Fibroblast of villous mesenchyme (primary cell): ENCODE data around the genes MAPK1IP1L, DLGAP5 and KTN1.

DNA sequence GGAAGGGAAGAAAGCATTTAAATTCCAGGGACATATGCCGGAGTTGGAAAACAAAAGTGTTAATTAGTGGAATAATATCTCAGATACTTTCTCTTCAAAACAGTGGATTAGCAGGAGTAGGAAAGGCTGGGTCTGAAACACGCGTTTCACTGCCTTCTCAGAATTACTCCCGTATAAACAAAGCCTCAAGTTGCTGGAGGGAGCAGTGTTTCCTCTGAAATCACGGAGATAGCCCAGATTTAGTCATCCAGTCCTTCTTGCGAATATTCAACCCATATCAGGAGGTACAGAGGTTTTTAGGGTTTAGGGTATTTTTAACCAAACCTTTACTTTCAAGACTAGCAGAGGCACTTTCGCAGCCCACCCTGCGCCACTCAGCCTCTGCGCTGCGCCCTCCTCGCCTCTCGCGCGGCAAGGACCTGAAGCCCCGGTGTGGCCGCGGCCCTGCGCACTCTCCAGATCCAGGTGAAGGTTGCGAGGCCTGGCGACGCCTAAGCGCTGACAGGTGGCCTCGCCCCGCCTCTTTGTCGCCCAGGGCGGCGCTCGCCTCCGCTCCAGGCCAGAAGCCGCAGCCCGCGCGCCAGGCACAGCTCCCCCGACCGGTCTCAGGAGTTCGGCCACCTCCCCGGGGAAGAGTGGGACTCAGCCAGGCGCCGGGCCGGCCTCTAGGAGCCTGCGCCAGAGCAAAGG is 2.0 kb upstream of the SAMD4A start:
- CAGE, long polyA plus RNA, result no peak

DNA sequence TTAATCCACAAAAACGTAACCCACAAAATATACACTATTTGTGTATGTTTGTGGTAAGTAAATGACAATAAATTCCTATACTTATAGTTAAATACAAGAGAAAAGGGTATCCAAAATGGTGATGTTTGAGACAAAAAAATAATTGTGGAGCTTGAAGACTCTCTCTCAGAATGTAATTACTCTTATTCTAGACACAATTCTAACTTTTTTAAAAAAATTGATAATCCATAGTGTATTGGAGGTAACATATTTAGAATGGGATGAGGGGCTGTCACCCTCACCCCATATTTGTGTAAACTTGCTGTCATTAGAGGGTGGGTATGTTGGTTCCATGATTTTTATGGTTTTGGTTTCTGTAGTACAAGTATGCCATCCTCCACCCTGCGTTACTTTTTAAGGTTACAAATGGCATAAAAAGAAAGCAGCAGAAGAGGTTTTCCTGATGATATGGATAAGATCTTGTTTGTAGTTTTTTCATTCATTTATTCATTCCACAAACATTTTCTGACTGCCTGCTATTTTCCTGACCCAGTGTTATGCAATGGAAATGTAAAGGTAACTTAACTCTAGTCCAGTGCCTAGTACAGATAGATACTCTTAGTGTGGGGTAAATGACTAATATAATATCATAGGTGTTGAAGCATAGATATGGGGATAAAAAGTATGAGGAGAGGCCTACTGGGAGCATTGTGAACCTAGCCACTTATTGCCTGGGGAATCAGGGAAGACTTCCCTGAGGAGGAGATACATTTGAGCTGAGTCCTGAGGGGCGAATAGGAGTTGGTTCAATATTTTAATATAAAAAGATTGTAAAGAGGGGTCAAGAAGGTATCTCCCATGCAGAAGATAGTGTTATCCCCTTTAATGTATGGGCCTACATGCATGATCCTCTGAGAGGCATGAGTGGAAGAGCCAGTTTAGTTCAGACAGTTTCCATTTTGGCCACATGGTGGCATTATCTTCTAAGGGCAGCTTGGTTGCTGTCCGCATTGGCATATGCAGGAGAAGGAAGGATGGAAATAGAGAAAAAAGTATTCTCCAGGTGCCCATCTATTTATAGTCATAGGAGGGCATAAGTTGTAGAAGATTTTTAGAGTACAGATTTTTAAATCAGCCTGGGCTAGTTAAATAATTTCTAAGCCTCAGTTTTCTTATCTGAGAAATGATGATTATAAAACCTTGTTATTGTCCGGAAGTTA is 5.0 kb downstream of the SAMD4A start:
- CAGE, long polyA plus RNA, result no peak

DNA sequence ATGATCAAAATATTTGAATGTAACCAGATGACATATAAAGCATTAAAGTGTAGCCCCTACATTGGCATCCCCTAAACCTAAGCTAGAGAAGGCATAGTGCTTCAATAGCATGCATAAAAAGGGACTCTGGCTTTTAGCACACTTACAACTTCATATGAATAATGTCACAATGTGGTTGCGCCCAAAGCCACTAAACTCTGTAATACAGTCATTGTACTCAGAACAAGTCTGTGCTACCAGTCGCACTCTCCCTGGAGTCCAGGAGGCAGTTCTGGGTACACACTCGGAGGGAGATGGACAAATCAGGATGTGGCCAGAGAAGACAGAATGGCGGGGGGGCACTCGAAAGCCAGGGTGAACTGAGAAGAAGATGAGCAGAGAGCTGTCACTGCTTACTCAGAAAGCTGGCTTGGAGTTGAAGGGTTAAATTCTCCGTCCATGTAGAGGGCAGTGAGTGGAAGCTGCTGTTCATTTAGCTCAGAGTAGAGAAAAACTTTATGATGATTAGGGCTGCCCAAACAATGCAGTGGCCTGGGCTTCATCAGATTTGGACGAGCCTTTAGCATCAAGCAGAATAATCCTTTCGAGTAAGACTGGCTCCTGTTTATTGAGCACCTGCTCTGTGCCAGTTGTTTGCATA is 10.6 kb downstream of the SAMD4A start:
- CAGE, long polyA plus RNA, result no peak

DNA sequence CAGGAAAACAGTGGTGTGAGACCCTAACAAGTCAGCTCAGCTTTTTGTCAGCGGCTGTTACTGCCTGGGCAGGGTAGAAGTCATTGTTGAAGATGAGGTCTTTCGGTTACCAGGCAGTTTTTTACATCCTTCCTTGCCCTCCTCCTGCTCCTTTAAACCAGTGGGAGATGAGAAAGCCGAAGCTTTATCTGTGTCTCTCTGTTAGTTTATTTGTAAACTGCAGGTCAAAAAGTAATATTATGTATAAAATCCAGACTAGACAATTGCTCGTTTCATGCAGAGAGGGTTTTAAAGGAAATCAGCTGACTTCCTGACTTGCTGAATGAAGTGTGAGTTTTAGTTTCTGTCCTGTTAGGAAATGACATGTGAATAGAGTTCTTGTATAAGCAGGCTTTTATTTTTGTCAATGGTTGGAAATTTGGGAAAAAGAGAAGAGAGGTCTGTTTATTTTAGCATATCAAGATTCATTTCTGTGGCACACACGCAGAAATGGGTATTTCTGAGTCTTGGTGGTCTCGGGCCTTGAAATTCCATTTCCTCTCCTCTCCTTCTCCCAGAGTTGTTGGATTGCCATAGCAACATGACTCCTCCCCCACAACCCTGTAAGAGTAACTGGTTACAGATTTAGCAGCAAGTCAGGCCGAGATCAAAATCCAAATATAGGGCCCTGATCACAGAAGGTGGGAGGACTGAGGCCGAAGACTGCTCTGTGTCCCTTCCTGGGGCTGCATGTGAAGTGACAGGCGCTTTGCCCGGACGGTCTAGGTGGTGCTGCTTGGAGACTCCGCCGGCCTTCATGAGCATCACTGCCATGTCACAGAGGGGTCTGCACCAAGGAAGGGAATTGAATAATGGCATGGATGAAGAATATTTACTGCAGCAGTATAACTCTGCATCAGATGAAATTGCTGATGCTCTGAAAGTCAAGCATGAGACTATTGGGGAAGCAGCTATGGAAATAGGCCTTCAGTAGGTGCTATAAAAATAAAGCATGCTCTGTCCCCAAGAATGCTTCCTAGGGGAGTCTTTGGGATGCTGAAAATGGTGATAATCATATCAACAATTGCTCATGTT is 61.0 kb downstream of the SAMD4A start:
- CAGE, long polyA plus RNA, result no peak

DNA sequence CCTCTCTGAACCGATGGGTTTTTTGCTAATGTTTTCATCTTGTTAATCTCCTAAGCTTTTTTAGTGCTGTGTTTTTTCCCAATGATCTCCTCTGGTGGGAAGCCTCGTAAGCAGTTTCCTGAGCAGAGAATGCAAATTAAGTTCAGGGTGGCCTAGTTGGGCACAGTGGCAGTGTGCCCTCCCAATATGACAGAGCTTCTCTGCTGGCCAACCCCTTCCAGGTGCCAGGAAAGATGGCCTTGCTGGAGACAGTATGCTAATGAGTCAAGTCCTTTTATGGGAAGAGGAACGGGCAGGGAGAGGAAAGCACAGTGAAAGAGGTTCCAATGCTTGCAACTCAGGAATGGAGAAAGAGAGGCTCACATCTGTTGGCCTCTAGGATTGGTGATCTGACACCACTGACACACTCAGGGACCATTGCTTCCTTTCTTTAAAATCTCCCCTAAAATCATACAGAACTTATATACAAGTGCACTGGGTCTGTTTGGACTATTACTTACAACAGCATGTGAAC is 115.7 kb downstream of the GCH1 start:
- CAGE, long polyA plus RNA, result no peak

GRCh38 chr14:54842836-54843184 is 59.8 kb downstream of the GCH1 start:
- CAGE, long polyA plus RNA, result no peak

DNA sequence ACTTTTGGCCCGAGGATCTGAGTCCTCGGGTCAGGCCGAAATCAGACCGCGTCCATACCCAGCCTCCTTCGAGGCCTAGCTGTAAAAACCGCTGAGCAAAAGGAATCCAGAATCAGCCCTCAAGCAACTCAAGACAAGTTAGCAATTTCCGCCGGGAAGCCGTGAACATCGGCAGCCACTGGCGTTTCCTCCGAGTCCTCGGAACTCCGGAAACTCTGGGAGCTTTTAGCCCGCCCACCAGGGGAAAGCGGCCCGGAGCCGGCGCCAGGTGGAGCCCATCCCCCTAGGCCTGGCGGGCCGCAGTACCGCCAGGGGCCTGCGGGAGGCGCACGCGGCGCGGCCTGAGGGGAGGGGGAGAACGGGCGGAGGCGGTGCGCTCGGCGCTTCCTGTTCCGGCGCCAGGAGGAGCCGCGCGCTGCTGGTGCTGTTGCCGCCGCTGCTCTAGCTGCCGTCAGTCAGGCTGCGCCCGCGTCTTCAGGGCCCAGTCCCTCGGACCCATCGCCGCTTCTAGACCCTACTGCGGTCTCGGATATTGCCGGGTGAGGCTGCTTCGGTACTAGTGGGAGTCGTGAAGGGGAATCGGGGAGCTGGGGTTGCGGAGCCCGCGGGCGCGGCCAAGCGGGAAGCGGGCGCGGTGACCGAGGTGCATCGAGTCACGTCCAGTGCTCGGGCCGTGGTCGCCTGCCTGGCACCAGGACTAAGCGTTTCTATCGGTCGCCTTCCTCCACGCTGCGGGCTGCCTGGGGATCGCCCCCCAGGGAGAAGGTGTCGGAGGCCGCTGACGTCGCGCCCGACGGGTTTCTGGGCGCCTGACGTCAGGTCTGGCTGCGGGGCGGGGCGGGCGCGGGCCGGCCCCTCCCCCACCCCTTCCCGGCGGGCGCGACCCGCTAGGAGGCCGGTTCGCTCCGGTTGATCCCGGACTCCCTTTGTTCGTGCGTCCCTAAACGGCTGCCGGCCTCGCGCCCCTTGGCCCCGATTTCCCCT is at the start of gene MAPK1IP1L:
Gene MAPK1IP1L (plus strand): TSS at position 383 of the 984 bp plus-strand sequence.
- CAGE, long polyA plus RNA, result no peak

- CAGE, long polyA plus RNA, result no peak
Observed at GRCh38 chr14:55074465-55075366, 23.3 kb downstream of the MAPK1IP1L start.

DNA sequence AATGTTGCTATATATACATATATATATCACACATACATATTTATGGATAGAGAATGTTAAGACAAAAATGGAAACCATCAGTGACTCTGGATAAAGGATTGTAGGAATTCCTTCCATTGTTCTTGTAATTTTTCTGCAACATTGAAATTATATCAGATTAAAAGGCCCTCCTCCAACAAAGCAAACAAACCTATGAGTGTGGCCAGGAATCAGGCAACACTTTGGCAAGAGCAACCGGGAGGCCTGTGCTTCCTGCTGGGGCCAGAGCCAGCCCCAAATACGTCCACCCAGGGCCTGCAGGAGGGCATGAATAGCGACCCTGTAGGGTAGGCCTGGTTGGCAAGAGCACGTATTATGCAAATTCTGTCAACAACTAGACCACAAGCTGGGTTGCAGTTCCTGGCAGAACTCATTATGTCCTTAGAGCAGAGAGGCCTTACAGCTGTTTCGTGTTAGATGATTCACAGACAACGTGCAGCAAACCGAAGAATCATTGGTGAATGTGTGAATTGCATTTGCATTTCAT is 27.0 kb upstream of the LGALS3 start:
- CAGE, long polyA plus RNA, result no peak

- CAGE, long polyA plus RNA, result no peak
Observed at GRCh38 chr14:55121040-55121539, 8.0 kb upstream of the LGALS3 start.

- CAGE, long polyA plus RNA, result no peak
Observed at GRCh38 chr14:55131294-55131828, 2.3 kb downstream of the LGALS3 start.

DNA sequence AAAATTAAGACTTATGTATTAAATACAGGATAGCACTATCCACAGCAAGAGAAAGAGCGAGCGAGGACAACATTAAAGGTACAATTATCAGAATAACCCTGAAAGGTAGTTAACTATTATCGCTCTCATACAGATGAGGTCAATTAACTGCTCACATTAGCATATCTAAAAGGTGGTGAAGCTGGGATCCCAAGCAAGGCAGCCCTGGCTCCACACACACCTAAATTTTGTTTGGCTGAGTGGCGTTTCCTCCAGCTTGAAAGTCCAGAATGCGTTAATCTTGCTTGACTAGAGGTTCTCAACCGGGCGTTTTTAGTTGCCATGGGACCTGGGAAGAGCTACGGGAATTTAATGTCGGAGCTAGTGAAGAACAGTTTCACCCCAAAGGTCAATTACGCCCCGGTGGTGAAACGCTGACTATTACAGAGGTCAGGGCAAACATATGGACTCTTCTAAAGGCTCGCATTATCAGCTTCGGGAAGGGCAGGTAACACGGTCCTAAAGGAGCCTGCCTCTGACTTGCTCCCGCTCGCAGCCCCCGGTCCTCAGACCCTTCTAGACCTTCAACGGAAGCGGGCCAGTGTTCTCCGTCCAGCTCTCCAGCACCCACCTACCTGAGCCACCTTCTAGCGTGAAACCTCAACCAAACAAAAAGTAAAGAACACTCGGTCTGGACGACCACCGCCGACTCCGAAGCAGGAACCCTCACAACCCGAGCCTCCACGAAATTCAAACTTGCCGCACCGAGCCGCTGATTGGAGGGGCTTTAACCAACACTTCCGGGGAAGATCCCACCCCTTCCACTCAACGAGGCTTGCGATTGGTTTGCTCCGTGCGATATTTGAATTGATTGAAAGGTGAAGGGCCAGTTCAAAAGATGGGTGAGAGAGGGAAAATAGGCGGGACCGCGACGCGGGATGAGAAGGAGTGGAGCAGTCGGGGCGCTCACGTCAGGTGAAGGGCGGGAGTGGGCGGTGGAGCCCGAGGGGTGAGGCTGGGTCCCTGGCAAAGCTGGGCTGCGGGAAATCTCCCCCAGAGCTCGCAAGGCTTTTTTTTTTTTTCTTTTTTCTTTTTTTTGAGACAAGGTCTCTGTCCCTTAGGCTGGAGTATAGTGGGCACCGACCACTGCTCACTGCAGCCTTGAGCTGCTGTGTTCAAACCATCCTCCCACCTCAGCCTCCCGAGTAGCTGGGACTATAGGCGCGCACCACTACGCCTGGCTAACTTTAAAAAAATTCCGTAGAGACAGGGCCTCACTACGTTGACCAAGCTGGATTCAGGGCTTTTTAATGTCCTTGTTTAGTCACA is at the start of gene DLGAP5:
Gene DLGAP5 (minus strand): TSS at position 737 of the 1,308 bp plus-strand sequence.
- CAGE, long polyA plus RNA, result no peak

GRCh38 chr14:55297768-55298903 is 26.9 kb downstream of the FBXO34 start:
- CAGE, long polyA plus RNA, result no peak

- CAGE, long polyA plus RNA, result no peak
Observed at GRCh38 chr14:55365681-55366151, 45.9 kb downstream of the ATG14 start.

DNA sequence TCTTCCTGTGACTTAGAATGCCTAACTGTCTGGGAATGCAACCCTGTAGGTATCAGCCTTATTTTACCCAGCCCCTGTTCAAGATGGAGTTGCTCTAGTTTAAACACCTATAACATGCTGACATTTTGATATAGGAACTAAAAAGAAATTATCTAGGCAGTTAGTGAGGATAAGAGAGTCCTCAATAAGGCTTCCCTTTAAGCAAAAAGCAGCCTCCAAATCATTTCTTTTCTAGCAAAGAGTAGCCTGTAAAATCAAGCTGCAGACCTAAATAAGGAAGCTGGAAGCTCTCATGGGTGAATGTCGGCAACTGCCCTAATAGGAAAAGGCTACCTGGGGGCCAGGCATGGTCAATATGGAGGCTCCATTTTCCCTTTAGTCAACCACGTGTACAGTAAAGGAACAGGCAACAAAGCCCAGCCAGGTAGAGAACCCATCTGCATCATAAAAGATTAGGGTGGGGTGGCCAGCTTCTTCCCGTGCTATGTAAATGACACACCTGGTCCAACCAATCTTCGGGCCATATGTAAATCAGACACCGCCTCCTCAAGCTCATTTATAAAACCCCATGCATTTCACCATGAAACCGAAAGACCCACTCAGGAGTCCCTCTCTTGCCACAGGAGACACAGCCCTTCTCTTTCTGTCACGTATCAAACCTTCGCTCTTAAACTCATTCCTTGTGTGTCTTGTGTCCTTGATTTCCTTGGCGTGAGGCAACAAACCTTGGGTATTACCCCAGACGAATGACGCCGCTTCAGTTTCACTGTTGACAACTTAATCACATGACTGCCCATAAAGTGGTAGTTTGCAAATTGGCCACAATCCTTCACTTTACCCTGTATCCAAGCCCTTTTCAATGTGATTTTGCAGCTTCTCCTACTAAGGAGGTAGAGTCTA is 59.7 kb upstream of the TBPL2 start:
- CAGE, long polyA plus RNA, result no peak

- CAGE, long polyA plus RNA, result start-site peak on the minus strand at chr14:55580082-55580116, 12 and 29 reads in 2 replicates
Observed at GRCh38 chr14:55579652-55580681, at the start of gene KTN1. KTN1 (plus strand) TSS chr14:55580207.

GRCh38 chr14:55634199-55634855 is 54.3 kb downstream of the KTN1 start:
- CAGE, long polyA plus RNA, result no peak

GRCh38 chr14:55636315-55636818 is 56.4 kb downstream of the KTN1 start:
- CAGE, long polyA plus RNA, result no peak

GRCh38 chr14:56196837-56197566 is 78.8 kb downstream of the PELI2 start:
- CAGE, long polyA plus RNA, result no peak

DNA sequence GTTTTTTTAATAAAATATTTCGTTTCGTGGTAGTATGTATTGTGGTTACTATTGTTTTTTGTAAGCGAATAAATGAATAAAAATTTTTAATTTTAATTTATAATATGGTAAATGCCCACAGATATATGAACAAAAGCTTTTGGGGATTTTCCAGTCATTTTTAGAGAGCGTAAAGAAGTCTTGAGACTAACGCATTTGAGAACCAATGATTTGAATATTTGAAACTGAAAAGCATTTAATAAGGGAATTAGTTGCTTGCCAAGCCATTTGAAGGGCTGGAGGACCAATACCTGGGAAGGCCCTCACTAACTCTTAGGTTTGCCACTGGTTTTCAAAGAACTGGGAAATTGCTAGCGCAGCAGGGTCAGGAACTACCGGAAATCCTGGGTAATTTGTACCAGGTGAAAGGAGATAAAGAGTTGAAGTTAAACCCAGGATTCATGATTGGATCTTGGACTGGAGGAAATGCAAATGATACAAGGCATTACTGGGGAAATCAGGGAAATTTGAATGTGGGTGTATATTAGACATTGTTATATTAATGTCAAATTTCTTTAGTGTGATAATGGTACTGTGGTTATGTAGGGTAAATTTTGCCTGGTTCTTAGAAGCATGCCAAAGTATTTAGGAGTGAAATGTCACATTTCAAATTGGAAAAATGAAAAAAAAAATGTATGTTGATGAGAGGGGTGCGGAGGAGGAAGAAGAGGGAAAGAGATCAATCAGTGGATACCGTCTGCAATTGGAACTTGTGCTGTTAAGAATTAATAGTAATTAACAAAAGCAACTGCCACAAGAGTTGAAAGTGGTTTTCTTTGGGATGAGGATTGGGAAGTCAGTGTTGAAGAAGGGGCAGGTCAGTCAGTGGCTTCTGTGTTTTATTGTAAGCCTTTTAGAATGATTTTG is 91.6 kb downstream of the PELI2 start:
- CAGE, long polyA plus RNA, result no peak